NCI-H460 (cell line): ENCODE data around the genes FBN1, AP4E1, CYP19A1 and MAPK6.

DNA sequence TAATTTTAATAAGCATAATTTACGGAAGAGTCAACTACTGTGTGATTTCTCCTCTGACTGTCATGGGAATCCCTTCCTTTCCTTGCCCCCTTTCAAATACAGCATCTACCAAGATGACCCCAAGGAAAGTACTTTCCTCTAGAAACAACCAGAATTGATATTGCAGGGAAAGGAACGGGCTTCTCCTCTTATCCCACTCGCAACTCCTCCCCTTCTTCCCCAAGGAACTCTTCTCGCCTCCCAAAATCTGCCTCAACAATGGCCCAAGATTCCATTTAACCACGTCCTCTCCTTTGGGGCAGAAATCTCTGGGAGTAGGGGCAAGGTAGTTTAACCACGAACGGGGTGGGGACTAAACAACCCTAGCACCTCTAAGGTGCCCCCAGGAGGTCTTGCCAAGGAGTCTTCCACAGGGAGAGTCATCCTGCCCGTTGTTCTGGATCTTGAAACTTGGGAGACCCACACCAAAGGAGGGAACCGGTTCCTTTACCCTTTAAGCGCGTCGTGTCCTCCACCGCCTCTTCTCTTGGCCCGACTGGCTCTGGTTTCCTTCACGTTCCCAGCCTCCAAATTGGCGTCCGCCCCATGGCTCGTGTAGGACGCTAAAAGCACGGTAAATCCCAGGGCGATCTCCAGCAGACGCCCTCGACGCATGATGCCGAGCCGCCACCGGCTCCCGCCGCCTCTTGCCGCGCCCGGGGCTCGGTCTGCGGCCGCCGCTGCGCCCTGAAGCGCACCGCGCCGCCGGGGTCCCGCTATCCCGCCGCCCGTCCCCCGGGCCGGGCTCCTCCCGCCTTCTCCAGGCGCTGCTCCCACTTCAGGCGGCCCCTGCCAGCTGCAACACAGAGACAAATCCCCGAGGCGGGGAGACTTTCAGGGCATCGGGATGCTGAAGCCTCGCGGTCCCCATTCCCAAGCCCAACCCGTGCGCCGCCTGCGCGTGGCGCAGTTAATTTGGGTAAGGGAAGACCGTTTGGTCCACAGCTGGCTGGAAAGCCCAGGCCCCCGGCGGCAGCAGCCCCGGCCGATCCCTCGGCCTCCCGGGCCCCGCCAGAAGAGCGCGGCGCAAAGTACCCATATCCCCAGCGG is 1.0 kb downstream of the FBN1 start:
RAMPAGE:
- cytosol, long total RNA = no peak
- long total RNA = no peak
- nucleus, long total RNA = no peak

RAMPAGE:
- cytosol, long total RNA = no peak
- long total RNA = no peak
- nucleus, long total RNA = no peak
Observed at GRCh38 chr15:48645587-48646398, at the start of gene FBN1. TSS of gene FBN1 (minus strand) at chr15:48645709.

GRCh38 chr15:48975650-48976703 is 12.3 kb upstream of the SHC4 start:
RAMPAGE:
- cytosol, long total RNA = no peak
- long total RNA = no peak
- nucleus, long total RNA = no peak

DNA sequence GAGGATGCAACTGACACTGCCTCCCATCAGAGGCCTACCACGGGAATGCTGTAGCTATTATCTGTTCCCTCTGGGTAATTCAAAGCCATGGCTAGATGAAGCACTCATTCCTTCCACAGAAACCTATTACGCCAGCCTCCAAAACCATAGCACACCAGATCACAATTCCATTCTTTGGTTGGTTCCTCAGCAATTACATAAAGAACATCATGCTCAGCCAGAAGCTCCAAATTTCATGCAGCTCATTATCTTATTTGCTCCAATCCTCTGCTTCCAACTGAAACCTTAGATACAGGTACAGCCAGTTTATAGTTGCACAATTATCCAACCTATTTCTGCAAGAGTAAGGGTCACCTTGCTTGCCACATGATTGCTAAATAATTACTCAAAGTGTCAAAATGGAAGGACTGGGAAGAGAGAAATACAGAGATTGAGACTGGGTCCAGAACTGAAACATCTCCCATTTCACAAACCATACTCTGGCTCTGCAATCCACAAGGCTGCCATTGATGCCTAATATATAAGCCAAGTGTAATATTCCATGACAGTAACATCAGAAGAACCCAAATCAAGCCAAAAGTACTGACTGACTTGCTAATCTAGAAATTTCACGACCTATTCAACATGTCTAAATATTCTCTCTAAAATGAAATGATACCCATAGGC is 23.4 kb upstream of the SHC4 start:
RAMPAGE:
- cytosol, long total RNA = no peak
- long total RNA = no peak
- nucleus, long total RNA = no peak

DNA sequence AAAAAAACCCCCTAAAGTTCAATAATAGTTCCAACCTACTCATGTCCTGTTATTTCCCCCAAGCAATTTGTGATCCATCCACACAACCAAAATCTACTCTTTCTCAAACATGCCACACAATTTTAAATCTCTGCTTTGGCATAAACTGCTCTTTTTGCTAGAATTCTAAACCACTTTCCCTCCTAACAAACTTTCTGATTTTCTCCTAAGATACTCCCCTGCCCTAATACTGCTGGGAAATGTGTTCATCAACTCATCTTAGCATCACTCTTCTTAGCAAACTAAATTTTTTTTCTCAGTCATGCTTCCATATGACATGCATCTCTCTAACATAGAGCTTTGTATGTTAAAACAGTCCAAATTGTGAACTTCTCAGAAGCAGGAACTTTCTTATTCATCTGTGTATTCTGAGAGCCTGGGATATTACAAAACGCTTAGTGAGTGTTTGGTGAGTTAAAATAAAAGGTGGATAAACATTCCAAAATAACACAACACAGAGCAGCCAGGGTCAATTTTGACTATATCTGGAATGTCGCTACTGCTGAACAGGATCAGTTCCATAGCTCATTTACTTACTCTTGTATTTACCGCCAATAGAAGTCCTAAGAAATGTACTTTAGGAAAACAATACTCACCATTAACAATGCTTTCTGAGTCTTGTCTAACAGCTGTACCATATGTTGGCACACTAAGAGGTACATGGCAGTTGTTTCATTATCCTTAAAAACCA is 6.1 kb downstream of the COPS2 start:
RAMPAGE:
- cytosol, long total RNA = no peak
- long total RNA = no peak
- nucleus, long total RNA = no peak

RAMPAGE:
- cytosol, long total RNA = no peak
- long total RNA = no peak
- nucleus, long total RNA = no peak
Observed at GRCh38 chr15:49423791-49424634, 971 bp downstream of the FGF7 start.

GRCh38 chr15:49902145-49903405 is 216.5 kb downstream of the ATP8B4 start:
RAMPAGE:
- cytosol, long total RNA = no peak
- long total RNA = no peak
- nucleus, long total RNA = no peak

GRCh38 chr15:50095837-50096366 is 23.1 kb downstream of the ATP8B4 start:
RAMPAGE:
- cytosol, long total RNA = no peak
- long total RNA = no peak
- nucleus, long total RNA = no peak

DNA sequence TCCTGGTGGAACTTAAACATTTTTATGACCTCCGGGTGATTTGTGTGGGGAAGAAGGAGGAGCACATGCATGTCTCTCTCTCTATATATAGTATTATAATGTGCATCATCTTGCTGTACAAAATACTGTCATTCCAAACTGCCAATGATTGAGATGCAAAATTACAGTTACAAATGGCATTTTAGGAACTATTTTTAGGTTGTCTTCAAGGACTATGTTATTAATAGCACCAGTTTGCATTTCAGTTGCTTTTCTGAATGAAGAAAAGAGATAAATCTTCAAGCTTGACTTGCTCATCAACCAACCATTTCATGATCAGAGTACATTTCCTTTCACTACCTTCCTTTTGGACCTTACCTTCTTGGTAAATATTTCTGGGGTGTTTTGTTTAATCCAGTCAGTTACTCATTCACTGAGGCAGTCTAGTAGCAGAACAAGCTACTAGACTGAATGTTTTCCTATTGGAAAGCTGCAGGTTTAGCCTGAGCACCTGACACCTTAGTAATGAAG is 8.1 kb downstream of the SLC27A2 start:
RAMPAGE:
- cytosol, long total RNA = no peak
- long total RNA = no peak
- nucleus, long total RNA = no peak

RAMPAGE:
- cytosol, long total RNA = no peak
- long total RNA = no peak
- nucleus, long total RNA = no peak
Observed at GRCh38 chr15:50353604-50353859, 1.5 kb downstream of the GABPB1 start.

RAMPAGE:
- cytosol, long total RNA = no peak
- long total RNA = no peak
- nucleus, long total RNA = no peak
Observed at GRCh38 chr15:50857729-50858198, 50.7 kb upstream of the AP4E1 start.

DNA sequence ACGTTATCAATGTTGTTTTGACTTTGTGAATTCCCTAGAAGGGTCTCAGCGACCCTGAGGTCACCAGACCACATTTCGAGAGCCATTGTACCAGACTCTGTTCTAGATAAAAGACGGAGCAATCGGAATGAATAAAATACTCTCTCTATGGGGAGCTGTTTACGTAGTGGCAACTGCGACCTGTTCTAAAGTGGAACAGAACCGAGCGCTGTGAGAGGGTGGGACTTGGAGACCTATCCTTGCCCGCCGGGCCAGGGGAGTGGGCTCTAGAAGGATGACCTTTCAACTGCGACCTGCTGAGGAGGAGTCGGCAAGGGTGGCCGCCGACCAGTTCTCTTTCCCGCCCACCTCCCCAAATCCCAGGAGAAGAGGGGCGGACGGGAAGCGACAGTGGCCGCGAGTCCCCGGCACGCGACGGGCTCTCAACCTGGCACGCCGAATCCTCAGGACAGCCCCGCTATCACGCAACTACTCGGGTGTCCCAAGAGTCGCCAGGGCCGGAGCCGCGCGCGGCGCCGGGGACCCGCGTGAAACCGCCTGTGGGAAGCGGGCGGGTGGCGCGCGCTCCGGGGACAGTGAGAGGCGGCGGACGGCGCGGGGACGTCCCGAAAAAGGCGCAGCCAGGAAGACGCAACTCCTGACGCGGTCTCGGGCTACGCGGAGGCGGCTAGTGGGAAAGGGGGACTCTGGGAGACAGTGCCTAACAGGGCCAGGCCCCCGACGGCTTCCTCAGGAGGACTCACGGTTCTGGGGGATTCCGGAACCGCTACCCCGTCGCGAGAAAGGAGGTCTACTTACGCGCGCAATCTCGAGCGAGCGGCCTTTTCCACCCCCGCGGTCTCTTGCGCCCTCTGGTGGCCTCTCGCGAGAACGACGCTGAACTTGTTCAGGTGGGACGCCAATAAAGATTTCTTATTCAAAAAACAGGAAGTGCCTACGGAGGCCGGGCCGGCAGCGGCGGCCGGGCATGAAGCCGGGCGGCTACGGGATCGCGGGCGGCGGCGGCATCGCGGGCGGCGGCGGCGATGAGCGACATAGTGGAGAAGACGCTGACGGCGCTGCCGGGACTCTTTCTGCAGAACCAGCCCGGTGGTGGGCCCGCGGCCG is at the start of gene AP4E1:
Gene AP4E1 (plus strand): TSS at position 930 of the 1,107 bp plus-strand sequence.
RAMPAGE:
- cytosol, long total RNA = no peak
- long total RNA = no peak
- nucleus, long total RNA = start-site peak on the plus strand centred at position 958 of the sequence, 15 bp wide, 84 and 56 reads in 2 replicates

DNA sequence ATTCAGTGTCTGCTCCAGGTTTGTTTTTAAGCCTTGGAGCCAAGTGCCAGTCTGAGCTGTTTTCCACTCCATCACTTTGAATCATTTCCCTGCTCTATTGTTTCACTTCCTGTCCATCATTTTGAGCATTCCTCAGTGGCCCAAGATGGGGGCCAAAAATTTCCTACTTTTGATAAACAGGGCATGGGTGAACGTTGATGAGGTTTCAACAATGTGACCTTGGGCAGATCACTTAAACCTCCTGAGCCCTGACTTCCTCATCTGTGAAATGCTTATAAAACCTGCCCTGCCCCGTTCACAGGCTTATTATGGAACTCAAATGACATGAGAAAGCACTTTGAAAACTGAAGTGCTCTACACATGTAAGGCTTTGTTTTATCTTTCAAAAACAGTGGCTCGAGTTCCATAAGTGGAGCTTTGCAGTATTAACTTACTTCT is 4.3 kb downstream of the CYP19A1 start:
RAMPAGE:
- cytosol, long total RNA = no peak
- long total RNA = no peak
- nucleus, long total RNA = no peak

DNA sequence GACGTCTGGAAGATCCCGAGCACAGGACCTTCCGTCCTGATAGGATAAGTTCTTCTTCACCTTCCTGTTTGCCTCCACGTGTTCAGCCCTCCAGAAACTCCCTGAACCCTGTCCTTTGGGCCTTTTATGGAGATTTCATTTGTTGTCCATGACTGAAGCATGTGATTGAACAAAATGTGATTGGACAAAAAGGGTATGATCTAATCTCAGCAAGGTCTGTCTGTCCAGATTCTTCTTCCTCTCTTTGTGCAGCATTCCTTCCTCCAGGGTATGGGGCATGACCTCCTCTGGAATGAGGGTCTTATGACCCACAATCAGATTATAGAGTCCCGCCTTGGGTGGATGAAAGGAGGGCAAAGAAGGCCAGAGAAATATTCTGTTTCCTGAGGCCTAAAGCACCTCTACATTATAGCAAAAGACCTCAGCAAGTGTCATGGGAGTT is at the start of gene CYP19A1:
Gene CYP19A1 (minus strand): TSS at position 100 of the 442 bp plus-strand sequence.
RAMPAGE:
- cytosol, long total RNA = no peak
- long total RNA = no peak
- nucleus, long total RNA = no peak

DNA sequence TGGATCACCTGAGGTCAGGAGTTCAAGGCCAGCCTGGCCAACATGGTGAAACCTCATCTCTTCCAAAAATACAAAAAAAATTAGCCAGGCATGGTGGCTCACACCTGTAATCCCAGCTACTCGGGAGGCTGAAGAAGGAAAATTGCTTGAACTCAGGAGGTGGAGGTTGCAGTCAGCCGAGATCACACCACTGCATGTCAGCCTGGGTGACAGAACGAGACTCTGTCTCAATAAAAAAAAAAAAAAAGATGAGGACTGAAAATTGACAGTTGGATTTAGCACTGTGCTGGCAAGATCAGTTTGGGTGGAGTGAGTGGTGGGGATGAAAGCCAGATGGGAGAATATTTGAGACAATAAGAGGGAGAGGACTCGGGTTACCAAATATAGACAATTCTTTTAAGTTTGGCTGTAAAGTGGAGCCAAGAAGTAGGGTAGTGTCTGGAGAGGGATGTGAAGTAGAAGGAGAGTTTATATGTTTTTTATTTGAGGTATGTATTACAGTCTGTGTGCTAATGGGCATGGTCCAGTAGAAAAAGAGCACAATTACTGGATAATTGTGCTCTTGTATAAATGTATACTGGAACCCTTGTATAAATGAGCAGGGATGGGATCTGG is 20.4 kb downstream of the TMOD3 start:
RAMPAGE:
- cytosol, long total RNA = no peak
- long total RNA = no peak
- nucleus, long total RNA = no peak

RAMPAGE:
- cytosol, long total RNA = start-site peak on the plus strand at chr15:52019228-52019256, 160 and 538 reads in 2 replicates
- long total RNA = no peak
- nucleus, long total RNA = start-site peak on the plus strand at chr15:52019207-52019256, 226 and 165 reads in 2 replicates
Observed at GRCh38 chr15:52018301-52019378, at the start of gene MAPK6. TSS of gene MAPK6 (plus strand) at chr15:52019219.

DNA sequence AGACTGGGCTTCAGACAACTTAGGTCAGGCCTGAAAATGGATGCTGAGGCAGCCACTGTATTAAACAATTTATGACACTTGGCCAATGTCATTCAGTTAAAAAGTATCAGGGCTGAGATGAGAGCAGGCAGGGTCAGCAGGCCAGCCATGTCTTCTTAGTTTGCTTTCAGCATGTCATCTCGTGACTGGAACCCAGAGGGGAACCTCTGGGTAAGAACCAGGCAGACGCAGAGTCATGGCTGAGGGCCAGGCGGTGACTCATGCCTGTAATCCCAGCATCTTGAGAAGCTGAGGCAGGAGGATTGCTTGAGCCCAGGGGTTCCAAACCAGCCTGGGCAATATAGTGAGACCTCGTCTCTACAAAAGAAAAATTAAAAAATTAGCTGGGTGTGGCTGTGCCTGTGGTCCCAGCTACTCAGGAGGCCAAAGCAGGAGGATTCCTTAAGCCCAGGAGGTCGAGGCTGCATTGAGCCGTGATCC is 11.8 kb downstream of the BCL2L10 start:
RAMPAGE:
- cytosol, long total RNA = no peak
- long total RNA = no peak
- nucleus, long total RNA = no peak

RAMPAGE:
- cytosol, long total RNA = no peak
- long total RNA = no peak
- nucleus, long total RNA = no peak
Observed at GRCh38 chr15:52180204-52181332, 10.6 kb downstream of the GNB5 start.

DNA sequence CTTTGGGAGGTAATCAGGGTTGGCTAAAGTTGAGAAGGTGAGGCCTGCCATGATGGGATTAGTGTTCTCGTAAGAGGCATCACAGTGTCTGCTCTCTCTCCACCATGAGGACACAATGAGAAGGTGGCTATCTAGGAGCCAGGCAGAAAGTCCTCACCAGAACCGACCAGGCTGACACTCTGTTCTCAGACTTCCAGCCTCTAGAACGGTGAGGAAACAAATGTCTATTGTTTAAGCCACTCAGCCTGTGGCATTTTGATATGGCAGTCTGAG is 32.8 kb downstream of the MYO5C start:
RAMPAGE:
- cytosol, long total RNA = no peak
- long total RNA = no peak
- nucleus, long total RNA = no peak

DNA sequence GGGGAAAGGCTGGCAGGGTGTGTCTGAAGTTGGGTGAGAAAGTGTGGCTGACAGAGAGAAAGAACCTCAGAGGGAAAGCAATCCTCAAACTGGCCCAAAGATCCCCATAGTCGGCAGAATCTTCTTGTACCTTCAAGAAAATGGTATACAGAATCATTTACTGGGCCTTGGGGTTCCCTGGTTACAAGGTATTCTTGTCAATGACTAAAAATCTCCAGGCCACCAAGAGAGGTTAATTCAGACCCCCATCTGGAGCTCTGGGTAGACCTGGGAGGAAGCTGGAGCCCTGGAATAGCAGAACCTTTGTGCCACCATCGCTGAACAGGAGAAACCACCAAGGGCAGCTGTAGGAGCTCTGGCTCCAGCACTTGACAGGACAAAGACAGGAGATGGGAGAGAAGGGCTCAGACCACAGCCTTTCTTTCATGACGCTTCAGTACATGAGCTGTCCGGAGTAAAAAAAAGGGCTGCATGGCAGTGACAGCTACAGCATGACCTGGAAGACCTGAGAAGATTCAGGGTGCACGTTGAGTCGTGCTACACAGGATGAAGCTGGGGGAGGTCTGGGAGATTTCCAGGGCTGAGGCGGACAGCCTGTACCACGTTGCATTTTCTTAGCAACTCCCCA is 15.2 kb upstream of the MYO5C start:
RAMPAGE:
- cytosol, long total RNA = no peak
- long total RNA = no peak
- nucleus, long total RNA = no peak